Mesenchymal stem cell of adipose (primary cell): Measurements from ENCODE around the gene ATF4.

GRCh38 chr22:39489460-39489975 is 12.6 kb upstream of the MIEF1 start:
- CAGE, long polyA plus RNA: no peak

DNA sequence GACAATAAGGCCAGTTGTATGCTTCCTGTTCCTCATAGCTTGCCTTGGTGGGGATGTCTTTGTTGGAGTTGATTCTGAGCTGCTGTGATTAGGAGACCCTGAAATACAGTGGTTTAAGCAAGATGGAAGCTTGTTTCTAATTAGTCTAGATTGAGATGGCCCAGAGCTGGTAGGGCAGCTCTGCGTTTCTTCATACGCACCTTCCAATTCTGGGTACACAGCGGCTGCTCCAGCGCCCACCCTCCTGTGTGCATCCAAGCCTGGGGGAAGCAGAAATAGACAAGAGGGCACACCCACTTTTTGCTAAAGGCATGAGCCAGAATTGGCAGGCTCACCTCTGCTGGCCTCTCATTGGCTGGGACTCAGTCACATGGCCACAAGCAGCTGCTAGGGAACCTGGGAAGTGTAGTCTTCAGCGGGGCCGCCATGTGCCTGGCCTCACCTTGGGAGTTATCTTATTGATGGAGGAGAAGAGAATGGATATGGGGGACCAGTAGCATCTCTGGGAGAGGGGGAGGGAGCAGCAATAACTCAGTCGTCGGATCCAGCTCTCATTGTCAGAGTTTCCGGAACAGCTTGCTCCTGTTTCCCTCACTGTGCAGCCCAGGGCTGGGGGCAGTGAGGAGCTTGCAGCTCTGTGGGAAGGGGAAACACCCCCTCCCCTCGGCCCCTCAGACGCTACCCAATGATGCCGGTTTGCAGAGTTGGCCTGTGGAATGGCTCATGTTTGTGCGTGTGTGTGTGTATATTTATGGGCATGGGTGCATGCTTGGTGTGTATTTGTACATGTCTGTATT is 11.9 kb upstream of the MIEF1 start:
- CAGE, long polyA plus RNA: no peak

- CAGE, long polyA plus RNA: no peak
Measured at GRCh38 chr22:39498165-39499061, 3.7 kb upstream of the MIEF1 start.

- CAGE, long polyA plus RNA: no peak
Measured at GRCh38 chr22:39520367-39520935, at the start of gene ATF4. Gene ATF4, plus strand, starts transcription at chr22:39520562.

- CAGE, long polyA plus RNA: no peak
Measured at GRCh38 chr22:39773829-39774472, 119.6 kb downstream of the ENTHD1 start.

DNA sequence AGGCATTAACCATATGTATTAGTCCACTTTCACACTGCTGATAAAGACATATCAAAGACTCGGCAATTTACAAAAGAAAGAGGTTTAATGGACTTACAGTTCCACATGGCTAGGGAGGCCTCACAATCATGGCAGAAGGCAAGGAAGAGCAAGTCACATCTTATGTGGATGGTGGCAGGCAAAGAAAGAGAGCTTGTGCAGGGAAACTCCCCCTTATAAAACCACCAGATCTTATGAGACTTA is 19.8 kb downstream of the ENTHD1 start:
- CAGE, long polyA plus RNA: no peak

- CAGE, long polyA plus RNA: no peak
Measured at GRCh38 chr22:39999187-39999847, 4.6 kb downstream of the FAM83F start.

GRCh38 chr22:40040877-40041739 is 46.4 kb downstream of the FAM83F start:
- CAGE, long polyA plus RNA: no peak

- CAGE, long polyA plus RNA: no peak
Measured at GRCh38 chr22:40081706-40083047, 87.4 kb downstream of the FAM83F start.

DNA sequence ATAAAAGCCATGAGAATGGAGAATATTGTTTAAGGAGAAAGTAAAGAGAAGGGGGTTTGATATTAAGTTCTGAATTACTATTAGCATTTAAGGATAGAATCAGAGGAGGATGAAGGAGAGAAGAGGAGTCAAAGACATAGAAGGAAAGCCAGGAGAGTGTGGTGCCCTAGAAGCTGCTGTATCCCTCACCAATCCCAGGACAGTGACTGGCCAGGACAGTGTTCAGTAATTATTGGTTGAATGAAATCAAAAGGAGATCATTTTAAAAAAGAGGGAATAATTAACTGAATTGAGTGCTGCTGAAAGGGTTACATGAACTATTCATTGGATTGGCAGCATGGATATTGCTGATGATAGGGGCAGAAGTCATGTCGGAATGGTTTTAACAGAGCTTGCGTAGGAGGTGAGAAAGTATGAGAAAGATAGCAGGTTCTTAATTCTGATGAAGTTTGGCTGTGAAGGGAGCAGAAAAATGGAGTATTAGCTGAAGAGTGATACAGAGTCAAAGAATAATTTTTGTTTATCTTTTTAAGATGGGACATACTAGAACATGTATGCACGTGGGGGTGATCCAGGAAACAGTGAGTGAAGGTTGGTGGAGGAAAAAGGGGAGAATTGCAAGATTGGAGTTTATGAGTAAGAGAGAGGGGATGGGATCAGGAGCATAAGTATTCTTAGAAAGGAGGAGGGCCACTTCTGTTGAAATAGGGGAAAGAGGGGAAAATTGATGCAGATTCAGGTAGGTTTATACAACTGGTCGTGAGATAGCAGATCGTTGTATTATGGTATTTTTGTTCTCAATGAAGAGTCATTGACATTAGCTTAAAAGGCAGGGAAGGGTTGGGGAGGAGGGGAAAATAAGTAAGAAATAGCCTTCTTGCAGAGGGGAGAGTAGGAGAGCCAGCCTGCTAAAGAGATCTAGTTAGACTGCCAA is 88.6 kb downstream of the FAM83F start:
- CAGE, long polyA plus RNA: no peak

DNA sequence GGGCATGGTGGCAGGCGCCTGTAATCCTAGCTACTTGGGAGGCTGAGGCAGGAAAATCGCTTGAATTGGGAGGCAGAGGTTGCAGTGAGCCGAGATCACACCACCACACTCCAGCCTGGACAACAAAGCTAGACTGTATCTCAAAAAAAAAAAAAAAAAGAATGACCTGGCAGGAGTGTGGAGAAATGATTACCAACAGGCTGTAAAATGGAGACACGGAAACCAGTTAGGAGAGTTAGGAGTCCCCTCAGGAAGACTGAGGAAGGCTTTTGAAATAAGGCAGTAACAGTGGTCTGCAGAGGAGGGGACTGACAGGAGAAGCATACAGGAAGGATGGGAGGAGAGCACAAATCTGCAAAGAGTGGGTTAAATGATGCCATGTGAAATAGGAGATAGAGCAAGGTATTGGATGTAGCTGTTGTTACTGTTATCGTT is 39.9 kb upstream of the TNRC6B start:
- CAGE, long polyA plus RNA: no peak

- CAGE, long polyA plus RNA: no peak
Measured at GRCh38 chr22:40180037-40180695, 2.4 kb downstream of the TNRC6B start.

- CAGE, long polyA plus RNA: no peak
Measured at GRCh38 chr22:40327329-40327935, 18.9 kb upstream of the ADSL start.

DNA sequence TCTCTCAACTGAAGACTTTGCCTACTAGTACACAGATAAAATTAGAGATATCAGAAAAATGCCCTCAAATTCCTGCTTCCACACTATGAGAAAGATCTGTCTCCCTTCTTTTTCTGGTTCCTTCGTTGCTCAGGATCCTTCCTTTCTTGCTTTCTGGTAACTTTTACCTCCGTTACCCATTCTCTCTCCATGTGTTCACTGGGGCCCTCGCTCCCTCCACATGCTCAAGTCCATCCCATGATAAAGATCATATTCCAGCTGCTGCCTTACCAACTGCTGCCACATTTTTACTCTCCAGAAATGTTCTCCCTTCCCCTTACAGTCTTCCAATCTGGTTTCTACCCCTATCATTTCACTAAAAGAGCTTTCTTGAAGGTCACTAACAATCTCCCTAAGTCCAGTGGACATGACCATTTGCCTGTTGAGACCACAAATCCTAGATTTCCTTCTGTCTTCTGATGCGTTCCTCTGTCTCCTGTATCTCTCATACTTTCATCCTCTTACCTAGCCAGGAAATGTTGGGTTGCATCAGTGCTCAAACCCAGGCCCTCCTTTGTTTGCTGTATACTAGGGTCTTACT is 7.6 kb upstream of the ADSL start:
- CAGE, long polyA plus RNA: no peak

DNA sequence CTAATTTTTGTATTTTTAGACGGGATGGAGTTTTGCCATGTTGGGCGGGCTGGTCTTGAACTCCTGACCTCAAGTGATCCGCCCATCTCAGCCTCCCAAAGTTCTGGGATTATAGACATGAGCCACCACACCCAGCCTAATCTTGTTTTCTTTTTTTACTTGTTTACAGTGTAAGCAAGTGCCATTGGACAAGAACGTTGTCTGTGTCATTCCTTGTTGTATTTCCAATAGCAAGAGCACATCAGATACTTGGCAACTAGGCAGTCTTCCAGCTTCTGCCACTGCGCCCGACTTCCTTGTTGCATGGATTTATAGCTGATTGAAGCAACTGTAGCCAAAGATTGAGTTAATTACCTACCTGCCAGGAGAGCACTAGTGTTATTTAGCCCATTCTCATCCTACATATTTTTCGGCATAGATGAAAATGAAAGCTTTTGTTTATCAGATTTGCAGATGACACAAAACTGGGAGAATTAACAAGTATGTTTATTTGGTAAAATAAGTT is 3.0 kb upstream of the SGSM3 start:
- CAGE, long polyA plus RNA: no peak

- CAGE, long polyA plus RNA: no peak
Measured at GRCh38 chr22:40966614-40967184, 15.5 kb downstream of the RBX1 start.

DNA sequence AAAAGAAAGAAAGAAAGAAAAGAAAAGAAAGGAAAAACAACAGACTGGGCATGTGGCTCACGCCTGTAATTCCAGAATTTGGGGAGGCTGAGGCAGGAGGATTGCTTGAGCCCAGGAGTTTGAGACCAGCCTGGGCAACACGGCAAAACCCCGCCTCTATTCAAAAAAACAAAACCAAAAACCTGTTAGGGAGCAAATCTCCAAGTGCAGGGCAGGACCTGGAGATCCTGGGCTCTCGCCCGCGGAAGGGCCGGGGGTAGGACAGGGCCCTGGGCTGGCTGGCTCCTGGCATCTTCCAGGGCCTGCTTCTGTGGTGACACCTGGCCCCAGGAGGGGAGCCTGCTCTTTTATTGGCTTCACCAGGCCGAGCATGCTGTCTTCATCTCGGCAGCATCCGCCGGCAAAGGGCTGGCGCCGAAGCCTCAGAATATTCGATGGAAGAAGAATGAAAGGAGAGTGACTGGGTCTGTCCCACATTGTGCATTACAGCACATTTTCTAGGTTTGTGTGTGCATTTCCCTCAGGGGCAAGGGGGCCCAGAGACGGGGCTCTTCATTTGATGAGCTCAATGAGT is 69.8 kb downstream of the RBX1 start:
- CAGE, long polyA plus RNA: no peak

DNA sequence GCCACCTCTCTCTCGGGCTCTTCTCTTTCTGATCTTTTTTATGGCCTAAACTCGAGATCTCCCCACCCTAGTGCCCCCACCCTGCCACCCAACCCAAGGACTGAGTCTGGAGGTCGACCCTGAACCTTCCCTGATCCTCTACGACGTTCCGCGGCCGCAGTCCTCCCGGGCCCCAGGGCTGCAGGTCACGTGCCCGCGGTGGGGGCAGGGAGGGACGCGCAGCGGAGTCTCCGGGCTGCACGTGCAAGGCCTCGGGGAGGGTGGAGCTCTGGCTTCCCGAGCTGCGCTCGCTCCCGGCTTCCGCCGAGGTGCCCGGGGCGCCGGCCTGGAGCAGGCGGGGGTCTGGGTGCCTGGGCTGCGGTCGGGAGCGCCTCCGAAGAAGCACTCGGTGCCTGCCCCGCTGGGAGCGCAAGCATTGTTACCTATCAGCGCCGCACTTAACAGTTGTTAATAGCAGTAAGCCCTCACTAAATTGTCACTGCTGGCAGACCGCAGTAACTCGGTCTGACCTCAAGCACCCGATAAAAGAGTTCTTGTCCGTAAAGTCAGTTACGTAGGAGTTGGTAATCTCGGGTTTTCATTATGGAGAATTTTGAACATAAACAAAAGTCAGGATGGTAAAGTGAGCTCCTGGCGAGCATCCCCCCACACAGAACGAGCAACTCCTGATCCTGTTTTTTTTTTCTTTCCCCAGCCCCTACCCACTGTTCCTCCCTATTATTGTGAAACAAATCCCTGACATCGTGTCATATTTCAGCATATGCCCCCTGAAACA is 69.8 kb upstream of the EP300 start:
- CAGE, long polyA plus RNA: no peak

GRCh38 chr22:41102127-41102901 is 9.9 kb downstream of the EP300 start:
- CAGE, long polyA plus RNA: no peak

GRCh38 chr22:41106901-41107305 is 14.5 kb downstream of the EP300 start:
- CAGE, long polyA plus RNA: no peak